Gallbladder (tissue), 1 donor: Measurements from ENCODE around the gene FAM83C.

GRCh38 chr20:34903630-34904646, 27.5 kb downstream of the ACSS2 start:
- PRO-cap: no peak

DNA sequence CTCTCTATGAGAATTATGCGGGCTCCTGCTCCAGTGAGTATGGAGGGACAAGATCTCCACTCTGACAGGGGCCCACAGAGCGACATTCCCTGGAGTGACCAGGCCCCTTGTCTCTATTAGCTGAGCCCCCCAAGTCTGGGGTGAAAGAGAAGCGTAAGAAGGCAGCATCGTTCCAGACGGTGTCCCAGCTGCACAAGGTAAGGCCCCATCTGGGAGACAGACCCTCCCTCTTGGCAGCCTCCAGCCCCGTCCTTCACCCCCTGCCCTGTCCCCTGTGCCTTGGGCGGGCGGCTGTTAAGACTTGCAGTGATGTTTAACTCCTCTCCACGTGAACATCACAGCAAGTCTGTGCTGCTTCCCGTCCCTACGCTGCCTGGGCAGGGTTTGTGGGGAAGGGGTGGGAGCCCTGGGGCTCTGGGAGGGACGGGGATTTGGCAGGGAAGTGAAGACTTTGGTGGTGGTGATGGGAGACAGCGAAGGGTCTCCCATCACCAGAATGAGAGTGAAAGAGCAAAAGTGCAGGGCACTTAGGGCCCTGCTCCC, 34.5 kb downstream of the MYH7B start:
- PRO-cap: no peak

DNA sequence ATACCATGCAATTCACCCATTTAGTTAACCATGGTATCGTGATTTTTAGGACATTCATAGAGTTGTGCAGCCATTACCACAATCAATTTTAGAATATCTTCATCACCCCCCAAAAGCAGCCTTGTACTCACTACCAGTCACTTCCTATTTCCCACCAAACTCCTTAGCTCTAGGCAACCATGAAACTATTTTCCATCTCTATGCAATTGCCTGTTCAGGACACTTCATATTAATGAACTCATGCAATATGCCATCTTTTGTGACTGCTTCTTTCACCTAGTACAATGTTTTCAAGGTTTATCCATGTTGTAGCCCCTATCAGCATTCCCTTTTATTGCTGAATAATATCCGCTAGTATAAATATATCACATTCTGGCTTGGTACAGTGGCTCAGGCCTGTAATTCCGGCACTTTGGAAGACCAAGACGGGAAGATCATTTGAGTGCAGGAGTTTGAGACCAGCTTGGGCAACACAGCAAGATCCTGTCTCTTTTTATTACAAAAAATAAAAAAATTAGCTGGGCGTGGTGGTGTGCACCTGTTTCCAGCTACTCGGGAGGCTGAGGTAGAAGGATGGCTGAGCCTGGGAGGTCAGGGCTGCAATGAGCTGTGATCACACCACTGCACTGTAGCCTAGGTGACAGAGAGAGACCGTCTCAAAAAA, 68.3 kb downstream of the TRPC4AP start:
- PRO-cap: no peak

DNA sequence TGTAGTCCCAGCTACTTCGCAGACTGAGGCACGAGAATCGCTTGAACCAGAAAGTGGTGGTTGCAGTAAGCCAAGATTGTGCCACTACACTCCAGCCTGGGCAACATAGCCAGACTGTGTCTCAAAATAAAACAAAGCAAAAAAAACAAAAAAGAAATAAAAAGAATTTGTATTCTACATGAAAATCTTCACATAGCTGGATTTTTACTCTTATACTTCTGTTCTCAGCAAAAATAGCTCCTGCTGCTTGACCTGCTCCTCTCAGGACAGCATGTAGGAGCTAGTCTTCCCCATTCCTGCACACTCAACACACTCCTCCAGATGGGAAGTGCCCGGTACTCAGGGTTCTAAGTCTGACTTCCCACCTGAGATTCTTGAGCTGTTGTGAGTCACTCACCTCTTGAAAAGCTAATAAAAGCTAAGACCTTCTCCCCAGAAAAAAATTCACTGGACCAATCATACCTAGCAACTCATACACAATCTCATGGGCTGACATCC, 53.6 kb downstream of the TRPC4AP start:
- PRO-cap: no peak

DNA sequence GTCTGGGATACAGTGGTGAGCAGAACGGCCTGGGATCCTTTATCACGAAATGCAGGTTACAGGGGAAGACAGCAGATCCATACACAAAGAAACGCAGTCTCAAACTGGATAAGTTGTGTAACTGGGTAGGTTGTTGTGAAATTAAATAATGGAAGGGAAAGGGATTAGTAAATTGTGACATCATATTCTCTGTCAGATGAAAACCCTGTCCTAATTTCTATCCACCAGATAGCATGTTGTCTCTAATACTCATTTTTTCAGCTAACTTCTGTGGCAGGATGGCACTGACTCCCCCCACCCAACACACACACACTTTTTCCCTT, 682 bp upstream of the TRPC4AP start:
- PRO-cap: no peak

GRCh38 chr20:35144733-35145277, 2.3 kb downstream of the EDEM2 start:
- PRO-cap: no peak

DNA sequence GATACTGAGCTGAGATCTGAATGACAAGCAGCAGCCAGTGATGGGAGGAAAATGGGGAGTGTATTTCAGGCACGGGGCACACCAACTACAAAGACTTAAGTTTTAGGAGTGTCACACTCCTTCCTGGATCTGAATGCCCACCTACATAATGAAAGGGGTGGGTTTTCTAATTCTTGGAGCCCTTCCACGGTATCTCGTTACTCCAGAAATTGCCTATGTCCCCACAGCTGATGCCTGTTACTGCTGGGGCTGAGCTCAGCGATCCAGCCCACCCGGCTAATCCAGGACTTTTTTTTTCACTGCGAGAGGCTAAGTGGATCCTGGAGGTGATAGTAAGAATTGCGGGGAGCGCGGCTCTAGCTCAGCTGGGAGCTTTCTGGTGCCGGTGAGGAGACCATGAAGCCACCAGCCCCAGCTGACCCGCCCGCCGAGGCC, 775 bp downstream of the EDEM2 start:
- PRO-cap: no peak

- PRO-cap: no peak
These were observed at the start of gene FAM83C for GRCh38 chr20:35292267-35292684. Gene FAM83C, minus strand, starts transcription at chr20:35292425.

DNA sequence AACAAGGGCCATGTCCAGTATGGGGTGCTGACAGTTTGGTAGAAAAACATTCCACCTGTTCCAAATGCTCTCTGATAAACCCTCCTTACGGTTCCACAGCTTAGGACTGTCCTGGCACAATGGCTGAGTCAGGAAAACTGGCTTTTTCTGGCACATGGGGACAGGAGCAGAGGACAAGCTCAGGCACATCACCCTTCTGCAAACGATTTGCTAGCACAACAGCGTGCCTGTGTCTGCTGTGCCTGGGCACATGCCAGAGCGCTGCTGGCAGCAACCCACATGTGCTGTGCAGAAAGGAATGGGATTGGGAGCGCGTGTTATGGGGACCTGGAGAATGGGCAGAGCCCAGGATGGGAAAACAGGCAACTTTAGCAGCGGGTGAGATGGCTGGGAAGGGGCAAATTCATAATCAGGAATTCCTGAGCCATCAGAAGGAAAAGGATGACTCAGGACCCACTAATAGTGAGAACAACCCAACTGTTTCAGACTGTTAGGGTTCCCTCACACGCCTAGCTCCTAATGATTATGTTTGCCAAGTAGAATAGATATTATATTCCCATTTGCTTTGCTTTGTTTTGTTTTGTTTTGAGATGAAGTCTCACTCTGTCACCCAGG, 16.0 kb upstream of the FAM83C start:
- PRO-cap: no peak

- PRO-cap: no peak
These were observed 18.8 kb downstream of the CEP250 start for GRCh38 chr20:35474109-35474726.

DNA sequence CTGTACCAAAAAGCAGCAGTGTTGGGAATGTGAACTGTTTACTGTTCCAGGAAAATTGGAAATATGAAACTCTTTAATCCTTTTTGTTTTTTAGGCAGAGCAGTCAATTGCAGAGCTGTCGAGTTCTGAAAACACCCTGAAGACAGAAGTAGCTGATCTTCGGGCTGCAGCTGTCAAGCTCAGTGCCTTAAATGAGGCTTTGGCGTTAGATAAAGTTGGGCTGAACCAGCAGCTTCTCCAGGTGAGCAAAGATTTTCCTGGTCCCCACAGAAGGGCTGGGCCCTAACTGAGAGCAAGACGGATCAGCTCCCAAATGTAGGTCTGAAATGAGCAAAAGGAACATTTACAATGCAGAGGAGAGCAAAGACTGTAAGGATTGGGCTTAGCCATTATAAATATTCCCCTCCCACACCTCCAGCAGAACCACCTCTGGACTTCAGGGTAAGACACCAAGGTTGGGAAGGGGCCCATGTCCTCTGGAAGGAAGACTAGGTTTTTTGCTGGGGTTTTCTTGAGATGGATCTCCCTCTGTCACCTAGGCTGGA, 21.0 kb downstream of the CEP250 start:
- PRO-cap: no peak

DNA sequence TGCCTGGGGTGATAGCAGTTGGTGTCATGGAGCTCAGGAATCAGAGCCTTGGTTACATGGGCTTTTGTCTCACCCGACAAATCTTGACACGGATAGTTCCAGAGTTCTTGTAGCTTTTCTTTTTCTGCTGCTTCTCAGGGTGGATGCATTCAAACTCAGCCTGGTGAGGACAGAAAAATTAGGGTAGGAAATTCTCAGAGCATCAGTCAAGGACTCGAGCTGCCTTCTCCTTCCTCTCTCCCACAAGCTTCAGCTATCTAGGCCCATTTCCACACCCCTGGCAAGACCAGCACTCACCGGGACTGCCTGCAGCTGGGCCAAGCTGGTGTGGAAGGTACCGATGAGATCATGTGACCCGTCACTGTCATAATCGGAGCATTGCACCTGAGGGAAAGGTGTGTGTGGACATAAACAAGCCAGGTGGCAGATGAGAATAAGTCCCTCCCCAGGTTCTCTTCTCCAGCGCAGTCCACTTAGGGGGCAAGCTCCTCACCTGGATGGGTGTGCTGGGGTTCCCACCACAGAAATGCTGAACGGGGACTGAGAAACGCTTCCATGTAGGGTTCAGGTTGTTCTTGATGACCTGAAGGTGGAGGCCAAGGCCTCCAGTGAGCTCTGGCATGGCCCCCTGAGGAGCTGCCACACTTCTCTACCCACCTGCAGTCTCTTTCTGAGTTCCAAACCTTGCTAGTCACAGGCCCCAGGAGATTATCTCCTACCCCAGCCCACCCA, 15.7 kb downstream of the SPAG4 start:
- PRO-cap: no peak

DNA sequence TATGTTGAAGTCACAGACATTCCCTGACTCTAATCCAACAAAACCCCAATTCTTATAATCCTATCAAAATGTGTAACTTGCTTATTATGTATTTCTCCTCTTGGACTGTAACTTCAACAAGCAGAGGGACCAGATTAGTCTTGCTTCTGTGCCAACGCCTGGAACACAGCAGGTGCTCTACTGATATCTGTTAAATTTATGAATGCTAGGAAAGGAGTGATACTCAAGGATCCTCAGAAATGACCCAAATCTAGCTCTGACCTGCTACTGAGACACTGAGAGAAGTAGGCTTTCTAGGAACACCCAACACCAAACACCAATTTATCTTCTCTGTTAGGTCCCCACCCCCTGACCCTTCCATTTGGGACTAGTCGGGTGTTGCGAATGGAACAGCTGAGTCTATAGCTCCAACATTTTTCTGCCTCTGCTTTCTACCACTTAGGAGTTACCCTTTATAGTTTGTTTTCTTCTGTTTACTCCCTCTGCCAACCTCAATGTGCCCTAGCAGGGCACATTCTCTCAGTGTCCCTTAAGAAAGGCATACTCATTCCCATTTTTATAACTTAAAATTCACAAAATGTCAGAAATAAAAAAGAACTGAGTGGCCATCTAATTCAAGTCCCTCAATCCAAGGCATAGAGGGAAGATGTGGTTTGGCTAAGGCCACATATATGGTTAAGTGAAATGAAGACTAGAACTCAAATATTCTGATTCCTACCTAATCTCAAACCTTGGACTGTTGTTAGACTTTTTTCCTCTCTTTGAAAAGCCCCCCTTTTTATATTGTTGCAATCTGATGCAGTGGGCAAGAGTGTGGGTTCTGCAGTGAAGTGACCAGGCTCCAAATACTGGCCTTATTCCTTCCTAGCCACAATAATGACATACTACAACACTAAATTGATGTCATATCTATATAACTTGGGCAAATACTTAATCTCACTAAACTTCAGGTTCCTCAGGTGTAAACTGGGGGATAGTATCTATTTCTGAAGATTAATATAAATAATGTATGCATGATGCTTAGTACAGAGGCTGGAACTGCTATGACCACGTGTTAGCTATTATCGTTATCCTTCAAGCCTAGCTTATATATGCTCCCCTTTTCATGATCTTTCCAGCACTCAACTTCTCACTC, 23.8 kb downstream of the CPNE1 start:
- PRO-cap: no peak

DNA sequence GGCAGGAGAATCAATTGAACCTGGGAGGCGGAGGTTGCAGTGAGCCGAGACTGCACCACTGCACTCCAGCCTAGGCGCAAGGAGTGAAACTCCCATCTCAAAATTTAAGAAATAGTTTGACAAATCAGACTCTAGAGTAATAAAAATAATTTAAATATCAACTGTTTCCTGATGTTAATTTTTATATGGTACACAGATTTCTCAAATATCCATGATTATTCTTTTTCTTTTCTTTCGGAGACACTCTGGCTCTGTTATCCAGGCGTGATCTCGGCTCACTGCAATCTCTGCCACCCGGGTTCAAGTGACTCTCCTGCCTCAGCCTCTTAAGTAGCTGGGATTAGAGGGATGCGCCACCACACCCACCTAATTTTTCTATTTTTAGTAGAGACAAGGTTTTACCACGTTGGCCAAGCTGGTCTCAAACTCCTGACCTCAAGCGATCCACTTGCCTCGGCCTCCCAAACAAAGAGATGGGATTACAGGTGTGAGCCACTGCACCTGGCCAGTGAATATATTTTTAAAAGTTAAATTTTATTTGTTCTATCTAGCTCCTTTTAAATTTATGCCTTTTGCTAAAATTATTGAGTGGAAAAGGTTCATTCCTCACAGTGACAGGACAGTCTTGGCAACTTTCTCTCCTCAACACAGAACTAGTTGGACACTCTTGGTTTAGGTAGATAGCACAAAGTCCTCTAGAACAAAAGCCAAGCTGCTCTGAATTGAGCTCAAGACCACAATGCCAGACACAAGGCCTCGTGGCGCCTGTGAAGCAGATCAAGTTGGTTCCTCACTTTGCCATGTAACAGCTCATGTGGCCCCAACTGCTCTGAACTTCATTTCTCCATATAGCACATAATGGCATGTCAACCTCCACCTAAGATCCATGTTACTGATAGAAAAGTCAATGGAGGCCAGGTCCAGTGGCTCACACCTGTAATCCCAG, 20.6 kb downstream of the ROMO1 start:
- PRO-cap: no peak

GRCh38 chr20:35720526-35721151, 21.4 kb downstream of the RBM39 start:
- PRO-cap: no peak

GRCh38 chr20:35726594-35727606, 15.2 kb downstream of the RBM39 start:
- PRO-cap: no peak

DNA sequence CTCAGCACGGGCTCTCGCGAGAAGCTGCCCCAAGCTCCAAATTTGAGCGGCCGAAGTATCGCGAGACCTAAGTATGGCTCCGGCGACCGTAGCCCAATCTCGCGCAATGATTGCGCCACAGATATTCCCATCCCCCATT, 104 bp upstream of the RBM39 start:
- PRO-cap: no peak

- PRO-cap: bidirectional peak, plus-strand start at chr20:35742601, minus-strand start at chr20:35742260
These were observed 326 bp upstream of the RBM39 start for GRCh38 chr20:35742434-35742737.

DNA sequence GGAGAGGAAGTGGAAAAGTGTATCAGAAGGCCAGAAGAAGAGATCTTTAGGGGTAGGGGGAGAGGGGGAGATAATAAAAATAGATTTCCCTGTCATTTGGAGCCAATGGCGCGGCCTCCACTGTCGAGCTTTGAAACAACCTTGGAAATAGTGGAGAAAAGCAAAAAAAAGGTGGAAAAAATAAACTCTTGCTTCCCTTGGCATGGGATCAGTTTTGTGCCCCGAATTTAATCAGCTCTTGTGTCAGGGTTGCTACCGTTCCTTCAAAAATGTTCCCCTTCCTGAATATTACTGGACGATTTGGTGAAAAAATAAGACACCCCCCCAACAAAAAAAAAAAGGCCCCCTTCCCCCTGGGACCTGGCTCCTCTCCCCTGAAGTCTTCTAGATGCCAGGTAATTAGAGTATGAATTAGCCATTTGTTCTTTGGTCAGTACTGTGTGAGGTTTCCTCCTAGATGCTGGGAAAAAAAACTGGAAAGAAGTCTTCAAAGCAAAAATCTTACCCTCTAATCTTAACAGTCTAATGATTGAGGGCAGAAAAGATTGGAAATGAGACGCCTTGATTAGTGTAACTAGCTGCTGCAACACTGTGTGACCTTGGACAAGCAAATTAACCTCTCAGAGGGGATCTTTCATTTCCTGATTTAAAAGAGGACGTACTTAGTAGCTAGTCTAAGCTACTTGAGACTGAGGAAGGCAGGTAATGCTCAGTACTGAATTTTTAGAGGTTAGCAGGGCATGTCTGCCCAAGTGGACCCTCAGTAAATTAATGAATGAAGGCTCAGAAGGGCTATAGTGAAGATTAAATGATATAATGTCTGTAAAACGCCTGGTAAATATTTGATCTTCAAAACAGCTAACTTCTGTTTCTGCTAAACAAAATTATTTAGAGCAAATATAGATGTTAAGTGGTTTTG, 937 bp upstream of the RBM39 start:
- PRO-cap: bidirectional peak, plus-strand start at position 712 of the sequence, minus-strand start at position 614 of the sequence

DNA sequence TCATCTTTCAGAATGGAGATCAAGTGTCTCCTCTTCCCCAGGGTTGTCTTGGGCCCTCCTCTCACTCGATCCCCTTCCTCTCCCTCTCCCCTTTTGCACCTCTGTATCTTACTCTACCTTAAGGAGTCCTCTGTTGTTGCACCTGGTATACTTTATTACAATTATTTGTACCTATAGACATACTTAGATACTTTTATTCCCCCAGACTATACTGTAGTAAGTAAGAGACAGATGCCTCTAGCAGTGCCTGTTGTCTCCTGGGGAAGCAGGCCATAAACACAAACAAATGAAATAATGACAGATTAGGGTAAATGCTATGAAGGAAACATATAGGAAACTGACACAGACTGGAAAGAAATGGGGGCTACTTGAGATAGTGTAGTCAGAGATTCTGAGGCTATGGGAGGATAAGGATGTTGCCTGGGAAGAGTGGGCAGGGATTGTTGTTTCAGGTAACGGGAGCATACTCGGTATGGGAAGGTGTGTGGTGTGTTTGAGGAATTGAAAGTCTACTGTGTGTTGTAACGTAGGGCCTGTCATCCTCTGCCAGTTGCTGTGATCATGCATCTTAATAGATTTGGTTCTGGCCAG, 60.5 kb downstream of the PHF20 start:
- PRO-cap: no peak